Breast (tissue), 4 donors: ENCODE results near the gene MFSD9.

DNA sequence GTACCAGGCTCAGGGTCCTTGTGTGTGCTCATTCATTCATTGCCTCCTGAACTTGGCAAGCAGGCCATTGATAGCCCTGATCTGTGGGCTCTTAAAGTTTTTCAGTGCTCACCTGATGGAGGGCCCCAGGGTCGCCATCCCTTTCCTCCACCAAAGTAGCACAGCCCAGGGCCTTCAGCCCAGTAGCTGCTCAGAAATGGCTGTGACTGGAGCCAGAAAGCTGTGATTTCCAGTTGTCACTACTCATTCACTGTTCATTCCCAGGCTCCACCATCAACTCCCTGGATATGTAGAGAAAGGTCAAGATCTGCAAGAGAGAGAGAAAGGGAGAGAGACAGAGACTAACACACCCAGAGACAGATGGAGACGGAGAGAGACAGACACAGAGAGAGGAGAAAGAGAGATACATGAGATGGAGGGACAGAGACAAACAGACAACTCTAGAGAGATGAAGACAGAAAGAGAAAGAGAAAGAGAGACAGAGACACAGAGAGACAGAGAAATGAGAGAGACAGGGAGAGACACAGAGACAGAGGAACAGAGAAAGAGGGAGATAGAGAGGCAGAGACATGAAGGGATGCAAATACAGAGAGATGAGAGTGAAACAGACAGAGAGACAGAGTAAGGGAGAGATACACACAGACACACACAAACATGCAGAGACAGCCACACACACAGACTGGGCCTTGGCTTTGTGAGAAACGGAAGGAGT lies 32.0 kb downstream of the IL18R1 start:
- PRO-cap, 3 experiments, result no peak in any of the 3 experiments
- RRBS, result no CpG with 5 or more reads among the region's 3 CpGs

- PRO-cap, 3 experiments, result no peak in any of the 3 experiments
- RRBS, result no CpG with 5 or more reads among the region's 1 CpG
Measured at GRCh38 chr2:102418338-102418784, 4.6 kb upstream of the IL18RAP start.

GRCh38 chr2:102715071-102715818 lies 21.4 kb downstream of the MFSD9 start:
- PRO-cap, 3 experiments, result no peak in any of the 3 experiments
- RRBS, result no CpG with 5 or more reads among the region's 8 CpGs

DNA sequence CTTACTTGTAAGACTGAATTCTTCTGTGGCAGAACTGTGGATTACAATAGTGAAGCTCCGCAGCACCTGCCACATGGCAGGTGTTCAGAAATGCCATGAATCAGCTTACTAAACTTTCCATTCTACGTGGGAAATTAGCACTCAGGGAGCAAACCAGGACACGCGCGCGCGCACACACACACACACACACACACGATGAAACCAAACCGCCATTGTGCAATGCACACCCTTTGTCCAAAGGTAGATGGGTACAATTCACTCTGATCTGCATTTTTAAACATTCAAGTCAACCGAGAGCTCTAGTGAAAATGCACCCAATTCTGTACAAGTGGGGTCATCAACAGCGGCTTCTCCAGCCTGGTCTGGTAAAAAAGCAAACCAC lies 1.0 kb downstream of the MFSD9 start:
- PRO-cap, 3 experiments, result no peak in any of the 3 experiments
- RRBS, result no CpG with 5 or more reads among the region's 11 CpGs

- PRO-cap, 3 experiments, result peak in 3 of 3 experiments; most common plus-strand start chr2:102736935 (in 3); most common minus-strand start chr2:102736878 (in 3)
- RRBS, result 2% methylated on average over 21 of the region's 57 CpGs
Measured at GRCh38 chr2:102736064-102737200, at the start of gene MFSD9. Gene MFSD9 (minus strand): TSS chr2:102736888.

DNA sequence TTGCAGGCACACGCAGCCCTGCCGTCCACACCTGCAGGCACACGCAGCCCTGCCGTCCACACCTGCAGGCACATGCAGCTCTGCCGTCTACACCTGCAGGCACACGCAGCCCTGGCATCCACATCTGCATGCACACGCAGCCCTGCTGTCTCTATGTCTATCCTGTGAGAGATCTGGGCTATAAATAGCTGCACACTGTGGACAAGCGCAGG lies 41.9 kb downstream of the TMEM182 start:
- PRO-cap, 3 experiments, result no peak in any of the 3 experiments
- RRBS, result no CpG with 5 or more reads among the region's 8 CpGs

GRCh38 chr2:104659104-104659756 lies 194.7 kb upstream of the POU3F3 start:
- PRO-cap, 3 experiments, result no peak in any of the 3 experiments
- RRBS, result 8% methylated on average over 4 of the region's 55 CpGs

- PRO-cap, 3 experiments, result no peak in any of the 3 experiments
- RRBS, result no CpG with 5 or more reads among the region's 13 CpGs
Measured at GRCh38 chr2:104703462-104704127, 150.3 kb upstream of the POU3F3 start.

- PRO-cap, 3 experiments, result peak in 1 of 3 experiments; most common plus-strand start chr2:104704978 (in 1)
- RRBS, result no CpG with 5 or more reads among the region's 7 CpGs
Measured at GRCh38 chr2:104704845-104705044, 149.2 kb upstream of the POU3F3 start.

- PRO-cap, 3 experiments, result no peak in any of the 3 experiments
- RRBS, result no CpG with 5 or more reads among the region's 21 CpGs
Measured at GRCh38 chr2:105102700-105103531, 65.0 kb downstream of the MRPS9 start.

DNA sequence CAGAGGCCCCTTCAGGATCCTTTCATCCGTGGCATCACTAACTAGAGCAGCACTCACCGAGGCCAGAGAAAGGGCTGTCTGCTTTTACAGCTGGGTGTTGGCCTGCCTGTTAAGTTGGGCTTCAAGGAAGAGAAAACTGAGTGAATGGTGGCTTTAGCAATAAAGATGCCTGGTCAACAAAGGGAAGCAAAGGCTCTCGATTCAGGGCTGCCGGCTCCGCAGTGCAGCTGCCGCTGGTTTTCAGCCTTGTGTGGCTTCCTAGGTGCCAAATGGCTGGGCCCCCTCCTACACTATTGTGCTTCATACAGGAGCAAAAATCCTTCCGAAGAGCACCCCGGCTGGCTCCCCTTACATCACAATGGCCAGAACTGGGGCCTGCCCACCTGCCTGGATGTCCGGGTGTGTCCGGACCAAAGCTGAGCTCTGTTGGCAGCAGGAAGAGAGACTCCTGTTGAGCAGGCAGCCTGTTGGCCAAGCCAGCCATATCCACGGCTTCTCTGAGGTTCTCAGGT lies 61.0 kb upstream of the GPR45 start:
- PRO-cap, 3 experiments, result no peak in any of the 3 experiments
- RRBS, result 45% methylated on average over 2 of the region's 11 CpGs

DNA sequence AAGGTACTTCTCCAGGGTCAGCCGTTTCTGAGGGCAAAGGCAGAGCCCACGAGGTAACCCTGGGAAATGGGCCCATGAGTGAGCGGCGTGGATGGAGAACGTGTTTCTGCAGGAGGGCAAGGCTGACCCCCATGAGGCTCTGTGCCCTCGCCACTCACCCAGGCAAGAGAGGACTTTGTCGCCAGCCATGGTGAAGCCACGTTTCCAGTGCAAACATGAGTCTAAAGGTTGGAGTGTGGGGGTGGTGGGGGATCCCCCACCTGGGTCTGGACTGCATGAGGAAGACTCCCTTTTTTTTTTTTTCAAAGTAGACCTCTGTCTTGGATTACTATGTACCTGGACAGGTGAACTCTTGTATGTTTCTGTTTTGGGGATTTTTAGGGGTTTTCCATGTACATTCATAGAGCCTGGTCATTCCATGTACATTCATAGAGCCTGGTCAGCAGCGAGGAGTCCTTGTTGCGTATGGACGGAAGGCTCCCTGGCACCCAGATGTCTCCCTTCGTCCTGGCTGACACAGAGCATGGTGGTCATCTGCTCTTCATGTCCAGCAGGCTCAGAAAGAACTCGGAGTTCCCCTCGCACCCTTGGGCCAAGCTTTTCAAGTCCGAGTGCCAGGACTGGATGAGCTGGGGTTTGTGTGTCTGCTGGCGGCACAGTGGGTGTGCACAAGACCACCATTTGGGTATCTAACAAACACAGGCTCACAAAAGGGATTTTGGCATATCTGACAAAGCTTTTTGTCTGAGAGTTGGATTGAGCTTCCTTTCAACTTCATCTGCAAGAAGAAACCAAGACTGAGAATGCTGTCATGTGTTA lies 25.4 kb downstream of the GPR45 start:
- PRO-cap, 3 experiments, result no peak in any of the 3 experiments
- RRBS, result no CpG with 5 or more reads among the region's 16 CpGs

GRCh38 chr2:105337901-105338498 lies 660 bp downstream of the C2orf49 start:
- PRO-cap, 3 experiments, result no peak in any of the 3 experiments
- RRBS, result no CpG with 5 or more reads among the region's 12 CpGs

DNA sequence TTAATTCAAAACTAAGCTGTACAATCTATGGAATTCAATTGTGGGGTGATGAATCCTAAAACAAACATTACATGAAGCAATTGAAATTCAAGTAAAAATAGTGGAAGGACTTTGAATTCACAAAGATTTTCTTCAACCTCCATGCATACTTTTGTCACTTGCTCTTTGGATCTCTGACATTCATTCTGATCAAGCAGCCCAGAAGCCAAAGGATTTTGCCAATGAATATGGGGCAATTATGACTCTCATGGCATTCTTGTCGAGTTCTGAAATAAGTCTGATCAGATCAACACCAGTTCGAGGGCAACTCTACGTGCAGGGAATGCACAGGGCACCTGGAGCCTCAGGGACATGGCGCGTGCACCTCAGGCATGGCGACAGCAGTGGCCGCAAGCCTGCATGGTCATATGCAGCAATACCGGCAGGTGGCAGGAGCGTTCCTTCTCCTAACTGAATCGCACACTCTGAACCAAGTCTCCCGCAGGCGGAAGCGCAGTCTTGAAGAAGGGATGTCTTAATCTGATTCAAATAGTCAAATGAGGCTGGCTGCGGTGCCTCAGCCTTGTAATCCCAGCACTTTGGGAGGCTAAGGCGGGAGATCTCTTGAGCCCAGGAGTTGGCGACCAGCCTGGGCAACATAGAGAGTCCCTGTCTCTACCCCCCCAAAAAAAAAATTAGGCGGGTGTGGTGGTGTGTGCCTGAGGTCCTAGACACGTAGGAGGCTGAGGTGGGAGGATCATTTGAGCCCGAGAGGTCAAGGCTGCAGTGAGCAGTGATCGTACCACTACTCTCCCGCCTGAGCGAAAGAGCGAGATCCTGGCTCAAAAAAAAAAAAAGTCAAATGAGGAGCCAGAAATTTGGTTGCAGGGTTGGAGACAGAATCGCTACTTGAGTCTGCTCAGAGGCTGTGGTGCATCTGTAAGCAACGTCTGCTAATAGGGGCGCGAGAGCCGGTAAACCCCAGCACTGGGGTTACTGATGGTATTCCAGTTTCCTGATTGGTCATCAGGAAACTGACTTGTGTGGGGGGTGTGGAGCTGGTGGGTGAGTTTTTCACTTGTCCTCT lies 29.0 kb downstream of the FHL2 start:
- PRO-cap, 3 experiments, result no peak in any of the 3 experiments
- RRBS, result no CpG with 5 or more reads among the region's 28 CpGs

- PRO-cap, 3 experiments, result no peak in any of the 3 experiments
- RRBS, result no CpG with 5 or more reads among the region's 2 CpGs
Measured at GRCh38 chr2:105377936-105378280, 20.9 kb downstream of the FHL2 start.

GRCh38 chr2:105378483-105378762 lies 20.4 kb downstream of the FHL2 start:
- PRO-cap, 3 experiments, result peak in 1 of 3 experiments; most common minus-strand start chr2:105378668 (in 1)
- RRBS, result no CpG with 5 or more reads among the region's 6 CpGs

DNA sequence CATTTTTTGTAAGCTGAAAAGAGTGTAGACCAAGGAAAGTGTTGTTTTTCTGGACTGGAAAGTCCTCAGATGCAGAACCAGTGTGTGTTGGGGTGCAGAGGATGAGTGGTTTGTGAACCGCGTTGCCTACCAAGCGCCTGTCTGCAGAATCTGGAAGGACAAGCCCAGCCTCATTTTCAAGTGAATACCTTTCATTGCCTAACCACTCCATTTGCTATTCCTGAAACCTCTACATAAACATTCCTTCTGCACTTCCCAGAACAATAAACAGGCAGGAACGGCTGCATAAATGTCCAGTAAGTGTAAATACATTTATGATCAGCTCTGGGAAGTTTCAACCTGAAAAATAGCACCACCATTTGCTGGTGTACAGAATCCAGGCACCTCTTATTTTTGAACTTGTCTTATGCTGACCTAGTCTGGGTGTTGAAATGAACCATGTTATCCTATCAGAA lies 45.4 kb upstream of the FHL2 start:
- PRO-cap, 3 experiments, result peak in 2 of 3 experiments; most common minus-strand start position 152 of the sequence (in 2)
- RRBS, result no CpG with 5 or more reads among the region's 4 CpGs

DNA sequence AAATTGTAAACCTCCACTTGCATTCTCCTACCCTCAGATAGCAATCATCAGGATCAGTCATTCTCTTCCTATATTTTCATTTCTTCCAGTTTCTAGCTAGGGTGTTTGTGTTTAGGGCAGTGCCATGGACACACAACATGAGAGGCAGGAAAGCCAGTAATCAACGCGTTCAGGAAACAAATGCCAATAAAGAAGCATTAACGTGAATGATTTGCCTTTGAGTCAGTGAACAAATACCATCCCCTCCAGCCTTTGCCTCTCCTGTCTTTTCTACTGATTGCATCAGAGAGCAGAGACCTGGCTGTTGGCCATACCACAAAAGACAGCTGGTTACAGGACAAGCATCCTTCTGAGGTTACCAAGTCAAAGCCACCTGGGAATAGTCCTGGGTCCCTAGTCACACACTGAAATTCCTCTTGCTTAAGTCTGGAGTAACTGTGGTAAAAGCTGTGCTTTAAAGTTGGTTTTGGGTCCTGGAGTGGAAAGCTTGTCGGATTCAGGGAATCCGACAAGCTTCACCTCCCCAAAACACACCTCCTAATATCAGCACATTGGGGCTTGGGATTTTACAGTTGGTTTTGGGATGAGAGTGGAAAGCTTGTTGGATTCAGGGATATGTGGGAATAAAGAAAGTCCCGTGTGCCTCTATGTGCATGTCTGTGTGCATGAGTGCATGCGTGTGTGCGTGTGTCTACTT lies 56.9 kb upstream of the FHL2 start:
- PRO-cap, 3 experiments, result no peak in any of the 3 experiments
- RRBS, result no CpG with 5 or more reads among the region's 8 CpGs

DNA sequence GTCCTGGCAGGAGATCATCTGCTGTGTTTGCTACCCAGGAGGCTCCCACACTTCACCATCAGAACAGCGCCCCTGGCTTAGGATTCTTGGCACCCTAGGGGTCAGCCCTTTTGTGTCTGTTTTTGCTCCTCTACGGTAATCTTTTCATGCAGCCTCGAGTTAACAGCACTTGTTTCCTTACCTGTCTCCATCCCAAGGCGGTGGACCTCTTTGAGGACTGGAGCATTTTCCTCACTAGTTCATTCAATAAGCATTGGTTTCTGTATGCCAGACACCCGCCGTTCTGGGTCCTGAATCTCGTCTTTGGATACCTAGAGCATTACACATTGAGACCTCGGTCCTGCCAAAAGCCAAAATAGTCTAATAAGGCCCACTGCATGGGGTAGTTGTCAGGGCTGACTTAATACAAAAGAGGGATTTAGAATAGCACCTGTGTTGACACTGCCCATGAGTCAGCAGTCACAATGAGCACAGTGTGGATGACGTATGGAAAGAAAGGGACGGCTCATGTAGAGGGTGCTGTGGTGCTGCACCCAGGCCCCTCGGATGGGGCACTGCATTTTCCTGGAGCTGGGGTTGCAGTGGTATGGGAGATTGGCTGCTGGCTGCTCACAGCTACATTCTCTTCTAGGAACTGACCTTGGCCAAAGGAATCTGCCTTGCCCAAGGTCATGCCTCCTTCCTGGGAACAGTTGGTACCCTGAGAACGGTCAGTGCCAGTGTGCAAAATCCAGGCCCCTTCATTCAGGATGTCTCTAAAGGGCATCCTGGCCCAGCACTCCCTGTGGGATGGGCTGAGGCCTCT lies 127.0 kb upstream of the NCK2 start:
- PRO-cap, 3 experiments, result no peak in any of the 3 experiments
- RRBS, result no CpG with 5 or more reads among the region's 12 CpGs

DNA sequence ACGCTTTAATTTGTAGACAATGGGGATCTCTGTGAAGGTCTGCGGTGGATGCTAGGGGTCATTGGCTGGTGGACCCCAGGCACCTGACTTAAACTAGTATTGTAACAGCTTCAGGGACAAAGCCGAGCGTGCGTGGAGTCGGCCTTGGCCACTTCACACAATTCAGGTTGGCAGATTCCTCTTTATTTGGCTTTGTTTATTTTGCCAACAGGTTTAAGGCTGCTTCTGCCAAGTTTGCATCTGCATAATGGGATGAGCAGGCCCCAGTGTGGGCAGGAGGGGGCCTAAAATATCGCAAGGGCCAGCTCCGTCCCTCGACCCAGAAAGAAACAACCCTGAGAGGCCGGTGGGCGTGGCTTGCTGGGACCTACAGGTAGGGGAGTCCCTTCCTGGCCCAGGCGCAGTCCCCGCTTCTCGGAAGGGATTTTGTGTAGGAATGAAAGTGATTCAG lies 1.3 kb downstream of the NCK2 start:
- PRO-cap, 3 experiments, result peak in 2 of 3 experiments; most common minus-strand start position 330 of the sequence (in 2)
- RRBS, result no CpG with 5 or more reads among the region's 14 CpGs